ENCODE data around the gene NEK10.

DNA sequence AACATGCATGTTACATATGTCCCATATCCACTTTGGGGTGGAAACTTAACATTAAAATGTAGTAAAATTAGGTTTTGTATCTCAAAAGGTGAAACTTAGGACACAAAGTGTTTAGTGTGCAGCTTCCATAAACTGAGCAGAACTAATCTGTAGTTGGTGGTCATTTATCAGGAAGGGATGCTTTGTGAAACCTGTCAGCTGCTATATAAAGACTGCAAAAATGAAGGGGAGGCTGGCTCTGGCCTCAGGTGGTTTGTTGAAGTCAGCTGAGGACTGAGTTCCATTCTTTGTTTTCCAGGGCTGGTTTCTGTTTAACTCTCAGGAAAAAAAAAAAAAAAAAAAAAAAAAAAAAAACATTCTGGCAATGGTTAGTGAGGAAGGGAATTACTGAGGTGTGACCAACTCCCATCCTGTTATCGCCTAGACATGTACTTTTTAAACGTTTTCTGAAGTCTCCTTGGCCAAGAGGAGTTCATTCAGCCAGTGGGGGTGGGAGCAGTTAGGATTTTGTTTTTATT is 316.2 kb downstream of the OXSM start:
- PRO-cap = no peak

- PRO-cap = no peak
Observed at GRCh38 chr3:27368873-27369842, at the start of gene NEK10. Gene NEK10 (minus strand): TSS chr3:27369383.

- PRO-cap = no peak
Observed at GRCh38 chr3:27521365-27521821, 37.2 kb upstream of the SLC4A7 start.

DNA sequence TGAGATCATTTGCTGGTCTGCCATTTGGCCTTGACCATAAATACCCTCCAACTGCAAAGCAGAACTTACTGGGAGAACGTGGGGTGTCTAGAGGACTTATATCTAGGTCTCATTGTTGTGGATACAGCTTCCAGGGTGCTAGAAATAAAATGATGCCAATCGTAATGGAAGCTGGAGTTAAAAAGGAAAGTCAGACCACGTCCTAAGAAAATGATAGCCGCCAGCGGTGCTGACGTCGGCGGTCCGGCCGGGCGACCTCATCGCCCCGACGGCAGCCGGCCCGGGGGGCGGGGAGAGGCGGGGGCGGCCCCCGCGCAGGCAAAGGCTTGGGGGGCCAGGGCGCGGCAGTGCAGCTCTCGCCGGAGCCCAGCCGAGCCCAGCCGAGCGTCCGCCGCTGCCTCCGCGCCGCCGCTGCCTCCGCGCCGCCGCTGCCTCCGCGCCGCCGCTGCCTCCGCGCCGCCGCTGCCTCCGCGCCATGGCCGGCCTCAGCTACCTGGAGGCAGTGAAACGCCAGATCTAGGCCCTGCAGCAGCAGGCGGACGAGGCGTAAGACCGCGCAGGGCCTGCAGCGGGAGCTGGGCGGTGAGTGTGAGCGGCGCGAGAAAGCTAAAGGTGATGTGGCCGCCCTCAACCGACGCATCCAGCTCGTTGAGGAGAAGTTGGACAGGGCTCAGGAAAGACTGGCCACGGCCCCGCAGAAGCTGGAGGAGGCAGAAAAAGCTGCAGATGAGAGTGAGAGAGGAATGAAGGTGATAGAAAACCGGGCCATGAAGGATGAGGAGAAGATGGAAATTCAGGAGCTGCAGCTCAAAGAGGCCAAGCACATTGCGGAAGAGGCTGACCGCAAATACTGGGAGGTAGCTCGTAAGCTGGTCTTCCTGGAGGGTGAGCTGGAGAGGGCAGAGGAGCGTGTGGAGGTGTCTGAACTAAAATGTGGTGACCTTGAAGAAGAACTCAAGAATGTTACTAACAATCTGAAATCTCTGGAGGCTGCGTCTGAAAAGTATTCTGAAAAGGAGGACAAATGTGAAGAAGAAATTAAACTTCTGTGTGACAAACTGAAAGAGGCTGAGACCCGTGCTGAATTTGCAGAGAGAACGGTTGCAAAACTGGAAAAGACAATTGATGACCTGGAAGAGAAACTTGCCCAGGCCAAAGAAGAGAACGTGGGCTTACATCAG is 89.2 kb downstream of the EOMES start:
- PRO-cap = no peak

- PRO-cap = no peak
Observed at GRCh38 chr3:27821287-27821678, 99.2 kb upstream of the EOMES start.

GRCh38 chr3:27908954-27909292 is 186.8 kb upstream of the EOMES start:
- PRO-cap = no peak

- PRO-cap = no peak
Observed at GRCh38 chr3:28243459-28244094, 2.2 kb downstream of the CMC1 start.

- PRO-cap = no peak
Observed at GRCh38 chr3:28703052-28703518, 354.5 kb upstream of the AZI2 start.

GRCh38 chr3:28916642-28917080 is 364.2 kb upstream of the RBMS3 start:
- PRO-cap = no peak

- PRO-cap = no peak
Observed at GRCh38 chr3:29318508-29318984, 37.7 kb downstream of the RBMS3 start.

DNA sequence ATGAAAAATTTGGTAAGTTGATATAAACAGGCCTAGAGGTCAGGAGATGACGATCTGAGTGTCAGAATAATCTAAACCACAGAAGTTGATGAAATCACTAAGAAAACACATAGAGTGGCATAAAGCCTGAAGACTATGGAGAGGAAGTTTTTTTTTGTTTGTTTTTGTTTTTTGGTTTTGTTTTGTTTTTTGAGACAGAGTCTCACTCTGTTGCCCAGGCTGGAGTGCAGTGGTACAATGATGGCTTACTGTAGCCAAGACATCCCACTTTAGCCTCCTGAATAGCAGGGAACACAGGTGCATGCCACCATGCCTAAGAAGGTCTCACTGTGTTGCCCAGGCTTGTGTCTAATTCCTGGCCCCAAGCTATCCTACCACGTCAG is 235.4 kb downstream of the RBMS3 start:
- PRO-cap = no peak

DNA sequence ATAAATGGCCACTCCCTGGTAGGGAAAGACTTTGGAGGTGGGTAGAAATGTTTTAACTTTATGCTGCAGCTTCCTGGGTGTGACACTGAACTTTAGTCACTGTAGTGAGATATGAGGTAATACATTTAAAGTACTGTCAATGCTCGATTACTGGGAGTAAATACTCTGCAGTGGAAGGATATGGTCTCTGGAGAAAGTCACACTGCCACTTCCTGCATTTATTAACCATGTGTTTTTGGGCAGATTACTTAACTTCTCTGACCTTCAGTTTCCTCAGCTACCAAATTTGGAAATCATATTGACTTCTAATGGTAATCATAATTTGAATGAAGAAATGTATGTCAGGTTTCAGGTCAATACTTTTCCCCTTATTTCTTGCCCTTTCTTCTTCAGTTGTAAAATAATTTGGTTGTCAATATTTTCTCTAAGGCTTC is 317.0 kb upstream of the TGFBR2 start:
- PRO-cap = no peak

- PRO-cap = no peak
Observed at GRCh38 chr3:30440704-30441374, 165.6 kb upstream of the TGFBR2 start.

GRCh38 chr3:30473356-30473866 is 133.0 kb upstream of the TGFBR2 start:
- PRO-cap = no peak

DNA sequence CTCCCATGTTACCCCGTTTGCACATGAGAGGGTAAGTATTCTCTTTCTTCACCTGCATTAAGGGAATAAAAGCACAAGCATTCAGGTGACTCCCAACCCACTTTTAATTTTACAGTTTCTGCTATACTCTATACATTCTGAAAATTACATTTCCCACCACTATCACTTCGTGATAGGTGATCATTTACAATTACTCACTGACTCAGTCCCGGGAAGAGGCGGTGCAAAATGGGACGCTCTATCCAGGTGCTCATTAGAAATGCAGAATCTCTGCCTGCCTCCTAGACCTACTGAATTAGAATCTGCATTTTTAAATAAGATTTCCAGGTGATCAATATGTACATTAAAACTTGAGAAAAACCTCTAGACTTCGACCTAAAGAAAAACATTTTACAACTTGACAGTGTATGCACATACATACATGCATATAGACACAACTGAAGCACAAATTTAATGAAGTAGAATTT is 691 bp upstream of the TGFBR2 start:
- PRO-cap = no peak

DNA sequence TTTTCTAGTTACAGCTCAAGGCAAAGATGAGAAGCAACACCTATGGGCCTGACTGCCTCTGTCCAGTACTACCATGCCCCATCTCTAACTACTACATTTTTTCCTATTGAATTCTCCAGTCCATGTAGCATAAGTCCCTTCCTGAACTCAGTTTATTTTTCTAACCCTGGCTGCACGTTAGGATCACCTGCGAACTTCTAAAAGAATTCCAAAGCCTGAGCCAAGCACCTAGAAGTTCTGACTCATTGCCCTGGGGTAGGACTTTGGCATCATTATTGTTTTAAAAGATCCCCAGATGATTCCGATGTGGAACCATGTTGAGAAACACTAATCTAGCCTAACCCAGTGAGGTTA is 19.4 kb downstream of the TGFBR2 start:
- PRO-cap = no peak

- PRO-cap = no peak
Observed at GRCh38 chr3:30655100-30655840, 48.9 kb downstream of the TGFBR2 start.

GRCh38 chr3:31288600-31289135 is 244.1 kb upstream of the STT3B start:
- PRO-cap = no peak

GRCh38 chr3:31542208-31542722 is 9.5 kb downstream of the STT3B start:
- PRO-cap = no peak

DNA sequence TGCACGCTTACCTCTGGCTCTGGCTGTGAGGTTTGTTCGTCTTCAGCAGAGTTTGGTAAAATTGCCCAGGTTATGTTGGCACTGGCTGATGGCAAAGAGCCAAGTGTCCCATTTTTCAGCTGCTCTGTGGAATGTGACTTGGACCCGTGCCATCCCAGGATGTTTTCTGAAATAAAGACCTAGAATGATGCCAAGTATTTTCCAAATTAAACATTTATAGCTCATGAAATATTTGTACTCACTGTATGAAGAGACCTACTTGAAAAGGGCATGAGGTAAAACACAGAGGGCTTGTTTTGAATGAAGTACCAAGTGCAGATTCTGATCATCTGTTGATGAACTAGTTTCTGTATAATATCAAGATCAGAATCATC is 200.5 kb downstream of the STT3B start:
- PRO-cap = no peak